Pulmonary artery (tissue), 1 donor: ENCODE measurements around the gene DENND1A.

- PRO-cap, result no peak
Observed at GRCh38 chr9:123326461-123327058, 29.4 kb upstream of the CRB2 start.

DNA sequence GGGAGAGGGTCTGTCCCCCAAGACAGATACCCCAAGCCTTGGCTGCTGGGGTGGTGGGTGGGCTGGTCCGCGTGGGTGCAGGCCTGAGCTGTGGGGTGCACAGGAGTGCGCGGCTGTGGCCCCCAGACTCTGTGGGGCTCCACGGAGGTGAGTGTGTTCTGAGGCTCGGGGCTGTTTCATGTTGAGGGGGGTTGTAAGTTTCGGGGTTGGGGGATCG, 296 bp downstream of the CRB2 start:
- PRO-cap, result no peak

GRCh38 chr9:123357904-123358630, 2.1 kb downstream of the CRB2 start:
- PRO-cap, result no peak

DNA sequence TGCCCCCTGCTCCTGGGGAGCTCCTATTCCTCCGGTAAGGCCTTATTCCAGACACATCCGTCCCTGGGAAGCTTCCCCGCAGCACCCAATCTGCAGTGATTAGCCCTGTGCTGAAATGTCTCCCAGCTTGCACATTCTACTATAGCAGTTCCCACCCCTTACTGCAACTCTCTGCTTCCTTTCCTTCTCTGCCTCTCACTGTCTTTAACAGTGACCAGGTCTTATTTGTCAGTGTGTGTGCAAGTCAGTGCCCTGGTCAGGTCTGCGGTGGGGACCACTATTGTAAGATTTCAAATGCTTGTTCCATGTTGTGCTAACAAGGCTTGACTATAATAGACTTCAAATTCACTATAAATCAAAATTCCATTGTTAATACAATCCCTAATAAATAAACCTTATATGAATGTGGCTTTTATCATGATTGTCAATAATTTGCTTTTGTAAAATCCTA, 187.7 kb downstream of the CRB2 start:
- PRO-cap, result no peak

- PRO-cap, result no peak
Observed at GRCh38 chr9:123761844-123762563, 167.9 kb downstream of the DENND1A start.

DNA sequence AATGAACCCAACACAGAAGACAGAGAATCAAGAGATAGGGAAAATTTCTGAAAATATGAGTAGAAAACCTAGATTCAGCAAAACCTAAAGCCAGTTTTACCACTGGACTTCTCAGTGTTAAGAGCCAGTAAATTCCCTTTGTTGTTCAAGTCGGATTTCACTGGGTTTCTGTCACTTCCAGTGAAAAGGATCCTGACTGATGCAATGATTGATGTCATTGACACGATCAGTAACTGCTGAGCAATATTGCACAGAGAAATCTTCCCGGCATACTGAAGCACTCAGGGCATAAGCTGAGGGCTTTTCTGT, 62.0 kb downstream of the DENND1A start:
- PRO-cap, result no peak

GRCh38 chr9:123929672-123930538, at the start of gene DENND1A:
Gene DENND1A (minus strand): TSS chr9:123930126.
- PRO-cap, result bidirectional peak, plus-strand start at chr9:123930247, minus-strand start at chr9:123930156

GRCh38 chr9:124008007-124008958, 3.3 kb upstream of the LHX2 start:
- PRO-cap, result no peak

- PRO-cap, result no peak
Observed at GRCh38 chr9:124251913-124252463, 5.8 kb upstream of the NEK6 start.

DNA sequence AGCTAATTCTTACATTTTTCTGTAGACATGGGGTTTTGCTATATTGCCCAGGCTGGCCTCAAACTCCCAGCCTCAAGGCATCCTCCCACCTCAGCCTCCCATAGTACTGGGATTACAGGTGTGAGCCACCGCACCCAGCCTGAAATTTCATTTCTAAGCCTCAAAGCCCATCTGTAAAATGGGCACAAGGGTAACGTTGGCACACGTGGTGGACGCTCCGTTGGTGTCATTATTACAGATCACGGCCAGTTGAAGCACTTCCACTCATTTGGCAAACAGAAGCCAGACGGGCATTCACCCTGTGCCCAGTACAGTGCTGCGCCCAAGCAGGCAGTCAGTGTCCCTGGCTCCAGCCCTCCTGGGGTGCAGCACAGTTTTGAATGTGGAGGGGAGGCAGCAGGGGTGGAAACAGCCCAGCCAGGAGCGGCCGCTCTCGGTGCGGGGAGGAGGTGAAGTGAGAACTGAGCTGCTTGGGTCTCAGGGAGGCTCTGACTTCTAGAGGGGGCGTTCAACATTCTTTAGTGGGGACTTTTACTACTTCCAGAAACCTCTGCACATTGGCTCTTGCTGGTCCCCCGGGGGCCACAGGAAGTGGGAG, 798 bp upstream of the NEK6 start:
- PRO-cap, result no peak

GRCh38 chr9:124260710-124261836, 3.3 kb downstream of the NEK6 start:
- PRO-cap, result unidirectional peak, plus-strand start at chr9:124261470

DNA sequence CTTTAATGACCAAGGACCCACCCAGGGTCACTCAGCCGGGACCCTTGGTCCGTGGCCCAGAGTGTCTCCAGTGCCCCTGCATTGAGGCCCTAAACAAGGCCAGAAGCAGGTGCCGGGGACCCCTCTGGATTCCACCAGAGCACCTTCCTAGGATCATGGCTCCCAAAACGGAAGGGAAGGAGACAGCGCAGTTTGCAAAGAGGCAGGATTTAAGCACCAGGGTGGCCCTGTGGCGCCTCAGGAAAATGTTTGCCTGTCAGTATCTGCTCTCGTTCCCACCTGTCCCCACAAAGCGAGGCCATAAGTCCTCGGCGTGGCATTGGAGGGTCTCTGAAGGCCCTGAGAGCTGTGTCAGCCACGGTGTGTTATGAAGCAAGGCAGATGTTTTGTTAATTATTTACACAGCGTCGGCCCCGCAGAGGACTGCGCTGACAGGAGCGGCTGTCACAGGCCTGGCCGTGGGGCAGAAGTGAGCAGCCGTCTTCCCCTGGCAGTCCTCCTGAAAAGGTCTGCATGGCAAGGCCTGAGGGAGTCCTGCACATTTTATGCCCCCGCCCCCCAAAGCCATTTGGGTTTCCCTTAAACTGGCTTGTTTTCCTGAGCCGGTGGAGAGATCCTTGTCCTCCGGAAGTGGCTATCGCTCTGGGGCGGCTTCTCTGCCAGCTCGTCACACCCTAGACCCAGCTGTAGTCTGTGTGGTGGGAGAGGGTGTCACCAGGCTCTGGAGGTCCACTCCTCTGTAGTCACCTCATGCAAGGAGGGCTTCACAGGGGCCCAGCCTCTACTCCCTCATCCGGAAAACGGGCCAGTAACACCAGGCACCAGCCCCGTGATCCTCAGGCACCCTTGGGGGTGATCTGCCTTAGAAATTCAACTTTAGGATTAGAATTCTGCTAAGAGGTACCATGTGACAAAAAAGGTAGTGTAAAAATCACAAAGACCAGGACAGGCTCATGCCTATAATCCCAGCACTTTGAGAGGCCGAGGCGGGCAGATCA, 6.1 kb downstream of the NEK6 start:
- PRO-cap, result no peak

DNA sequence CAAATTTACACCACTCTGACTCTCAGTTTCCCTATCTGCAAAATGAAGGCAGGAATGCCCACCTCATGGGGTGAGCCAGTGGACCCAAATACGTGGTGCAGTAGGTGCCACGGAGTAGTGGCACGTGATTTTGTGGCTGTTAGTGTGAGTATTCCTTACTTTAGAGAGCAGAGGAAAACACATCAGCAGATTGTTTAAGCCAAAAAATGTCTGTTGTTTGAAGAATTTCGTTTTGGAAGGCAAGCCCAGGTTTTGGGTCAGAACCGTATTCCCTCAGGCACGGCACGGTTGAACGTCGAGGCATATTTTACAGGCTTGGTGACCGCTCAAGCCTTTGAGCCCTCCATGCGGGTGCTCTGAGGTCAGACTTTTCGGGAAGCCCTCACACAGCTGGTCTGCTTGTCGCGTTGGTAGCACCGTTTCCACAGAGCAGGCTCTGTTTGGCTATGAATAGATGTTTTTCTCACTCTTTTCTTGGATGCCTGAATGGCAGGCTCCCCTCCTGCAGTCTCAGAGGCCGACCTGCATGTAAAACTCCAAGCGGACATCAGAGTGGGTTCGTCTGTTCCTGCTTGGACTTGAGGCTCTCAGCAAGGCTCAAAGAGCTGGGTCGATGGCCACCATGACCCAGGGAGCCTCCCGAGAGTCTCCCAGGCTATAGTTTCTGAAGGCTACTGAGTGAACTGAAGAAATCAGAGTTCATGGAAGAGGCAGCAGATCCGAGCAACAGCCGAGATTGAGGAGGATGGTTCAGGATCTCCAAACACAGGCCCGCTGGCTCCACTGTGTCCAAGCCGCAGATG, 27.3 kb downstream of the NEK6 start:
- PRO-cap, result bidirectional peak, plus-strand start at position 507 of the sequence, minus-strand start at position 397 of the sequence

DNA sequence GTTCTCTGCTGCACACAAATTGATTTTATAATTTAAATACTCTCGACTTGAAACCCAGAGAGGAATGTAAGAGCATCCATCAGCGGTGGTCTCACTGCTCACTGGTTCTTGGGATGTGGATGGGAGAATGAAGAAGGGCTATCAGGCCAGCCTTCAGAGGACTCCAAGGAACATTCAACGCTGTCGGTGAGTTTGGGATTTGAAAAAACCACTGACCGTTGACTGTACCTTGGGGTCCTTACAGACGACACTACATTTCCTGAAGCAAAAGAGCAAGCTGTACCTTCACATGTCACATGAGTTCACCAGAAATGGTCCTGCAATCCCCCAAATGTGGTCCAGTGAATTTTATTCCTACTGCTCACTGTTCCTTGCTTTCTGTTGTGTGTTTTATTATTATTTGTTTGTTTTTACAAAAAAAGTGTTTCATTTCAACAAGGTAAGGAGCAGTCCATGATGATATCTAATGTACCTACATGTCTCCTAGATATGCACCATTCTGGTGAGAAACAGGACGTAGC, 78.7 kb downstream of the NR6A1 start:
- PRO-cap, result no peak

DNA sequence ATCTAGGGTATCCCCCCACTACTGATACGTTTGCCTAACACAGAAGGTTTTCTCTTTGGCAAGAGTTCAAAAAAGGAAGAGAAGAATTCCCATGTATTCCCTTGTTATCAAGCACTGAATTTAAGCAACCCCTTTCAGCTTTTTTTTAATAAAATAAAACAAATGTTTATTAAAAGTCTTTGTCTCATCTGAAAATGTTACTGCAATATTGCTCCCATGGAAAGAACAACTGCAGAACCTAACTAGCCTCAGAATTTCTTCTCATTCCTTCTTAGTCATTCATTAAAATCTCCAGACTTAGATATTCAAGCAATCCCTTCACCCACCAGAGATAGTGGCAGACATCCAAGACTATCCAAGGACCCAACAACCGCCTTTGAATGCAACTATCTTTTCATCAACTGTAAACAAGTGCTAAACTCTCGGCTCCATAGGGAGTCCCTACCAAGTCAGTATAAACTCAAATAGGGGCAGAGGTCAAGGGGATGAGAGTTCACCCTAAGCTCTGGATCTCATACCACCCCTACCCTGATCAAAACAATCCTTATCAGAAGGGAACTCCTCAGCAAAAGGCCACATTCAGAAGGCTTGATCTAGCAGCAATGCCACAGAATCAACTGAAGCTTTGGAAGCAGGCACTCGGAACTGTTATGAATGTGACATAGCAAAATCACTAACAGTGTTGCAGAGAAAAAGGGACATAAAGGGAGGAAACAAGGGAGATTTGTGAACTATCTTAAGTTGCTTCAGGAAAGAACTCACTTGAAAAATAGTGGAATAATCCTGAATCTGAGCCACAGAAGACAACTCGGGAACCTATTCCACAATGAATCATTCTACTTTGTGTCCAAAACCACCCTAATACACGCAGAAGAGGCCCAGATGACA, 50.0 kb downstream of the NR6A1 start:
- PRO-cap, result no peak

DNA sequence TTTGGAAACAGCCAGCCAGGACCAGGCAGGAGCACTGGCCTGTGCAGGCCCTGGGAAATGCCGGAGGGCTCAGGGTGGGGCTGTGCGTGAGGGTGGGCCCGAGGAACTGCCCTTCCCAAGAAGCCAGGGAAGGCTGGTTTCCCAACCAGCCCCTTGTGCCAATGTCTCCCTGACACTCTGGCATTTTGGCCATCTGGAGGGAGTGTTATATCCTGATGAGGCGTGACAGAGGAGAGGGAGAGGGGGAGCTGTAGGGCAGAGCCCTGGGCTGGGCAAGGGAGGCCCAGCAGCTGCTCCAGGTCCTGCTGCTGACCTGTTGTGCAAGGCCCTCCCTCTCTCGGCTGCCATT, 16.1 kb downstream of the OLFML2A start:
- PRO-cap, result no peak

DNA sequence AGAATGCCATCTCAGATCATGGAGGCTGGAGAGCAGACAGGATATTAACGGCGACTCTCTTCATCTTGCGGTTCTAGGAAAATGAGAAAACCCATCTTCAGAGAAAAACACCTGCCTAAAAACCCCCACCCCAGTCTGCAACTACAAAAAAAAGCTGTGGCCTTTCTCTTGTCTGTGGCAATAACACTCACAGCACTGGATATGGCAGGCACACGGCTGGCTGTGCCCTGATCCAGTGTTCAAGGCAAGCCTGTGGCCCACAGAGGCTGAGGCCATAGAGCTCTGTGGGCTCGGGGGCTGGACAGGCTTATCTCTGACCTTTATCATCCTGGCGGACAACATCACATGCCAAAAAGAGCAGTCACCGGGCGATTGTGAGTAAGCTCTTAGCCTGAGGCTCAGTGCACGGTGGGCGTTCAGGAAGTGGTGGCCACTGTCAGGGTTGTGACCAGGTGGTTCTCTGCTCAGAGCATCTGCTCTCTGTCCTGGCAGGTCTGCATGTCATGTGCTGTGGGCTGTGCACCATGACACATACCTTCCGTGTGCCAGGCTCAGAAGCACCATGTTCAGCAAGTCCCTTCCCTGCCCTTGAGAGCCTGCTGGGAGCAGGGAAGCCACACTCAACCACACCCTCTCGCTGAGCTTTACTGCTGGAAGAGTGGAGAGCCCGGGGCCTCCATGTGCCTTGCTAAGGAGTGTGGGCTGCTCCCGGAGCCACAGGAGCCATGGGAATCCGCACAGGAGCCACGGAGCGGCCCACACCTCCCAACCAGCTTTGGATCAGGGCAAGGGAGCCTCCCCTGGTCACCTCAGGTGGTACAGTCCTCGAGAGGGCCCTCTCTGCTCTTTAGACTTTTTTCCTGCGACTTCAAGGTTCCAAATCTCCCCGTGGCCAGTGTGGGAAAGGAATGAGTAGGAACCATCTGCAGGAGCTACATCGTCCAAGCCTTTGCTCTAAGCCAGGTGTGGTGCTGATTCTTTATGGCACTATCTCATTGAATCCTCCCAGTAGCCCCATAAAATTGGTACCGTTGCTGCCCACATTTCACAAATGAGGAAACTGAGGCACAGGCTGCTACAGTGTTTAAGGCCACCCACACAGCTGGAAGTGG, 34.5 kb upstream of the WDR38 start:
- PRO-cap, result no peak

GRCh38 chr9:124852066-124852458, 1.2 kb upstream of the WDR38 start:
- PRO-cap, result no peak

DNA sequence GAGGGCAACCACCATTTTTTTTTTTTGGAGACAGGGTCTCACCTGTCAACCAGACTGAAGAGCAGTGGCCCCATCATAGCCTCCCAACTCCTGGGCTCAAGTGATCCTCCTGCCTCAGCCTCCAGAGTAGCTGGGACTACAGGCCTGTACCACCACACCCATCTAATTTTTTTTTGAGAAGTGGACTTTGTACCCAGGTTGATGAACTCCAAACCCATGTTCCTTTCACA, 1.0 kb downstream of the RPL35 start:
- PRO-cap, result no peak

- PRO-cap, result no peak
Observed at GRCh38 chr9:124869566-124870092, 7.7 kb downstream of the ARPC5L start.